Left lobe of liver (tissue), 1 donor: Measurements from ENCODE around the genes METTL14 and USP53.

GRCh38 chr4:118685114-118686097 lies at the start of gene METTL14:
Gene METTL14 (plus strand): TSS chr4:118685392.
- PRO-cap = bidirectional peak, plus-strand start at chr4:118685400, minus-strand start at chr4:118685285; unidirectional peak, minus-strand start at chr4:118685612

DNA sequence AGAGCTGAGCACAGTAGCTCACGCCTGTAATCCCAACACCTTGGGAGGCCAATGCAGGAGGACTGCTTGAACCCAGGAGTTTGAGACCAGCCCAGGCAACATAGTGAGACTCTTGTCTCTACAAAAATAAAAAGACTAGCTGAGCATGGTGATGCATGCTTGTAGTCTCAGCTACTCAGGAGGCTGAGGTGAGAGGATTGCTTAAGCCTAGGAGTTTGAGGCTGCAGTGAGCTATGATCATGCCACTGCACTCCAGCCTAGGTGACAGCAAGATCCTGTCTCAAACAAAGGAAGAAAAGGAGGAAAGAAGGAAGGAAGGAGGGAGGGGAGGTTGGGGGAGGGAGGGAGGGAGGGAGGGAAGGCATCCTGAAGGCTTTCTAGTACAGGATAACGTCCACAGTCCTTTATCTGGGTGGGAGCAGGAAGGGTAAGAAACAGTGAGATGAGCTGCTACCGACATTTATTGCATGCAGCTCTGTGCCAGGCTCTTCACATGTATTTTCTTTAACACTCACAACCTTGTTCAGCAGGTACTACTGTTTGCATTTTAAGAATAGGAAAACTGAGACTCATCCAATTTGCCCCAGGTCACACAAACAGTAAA lies 60.8 kb downstream of the METTL14 start:
- PRO-cap = no peak

DNA sequence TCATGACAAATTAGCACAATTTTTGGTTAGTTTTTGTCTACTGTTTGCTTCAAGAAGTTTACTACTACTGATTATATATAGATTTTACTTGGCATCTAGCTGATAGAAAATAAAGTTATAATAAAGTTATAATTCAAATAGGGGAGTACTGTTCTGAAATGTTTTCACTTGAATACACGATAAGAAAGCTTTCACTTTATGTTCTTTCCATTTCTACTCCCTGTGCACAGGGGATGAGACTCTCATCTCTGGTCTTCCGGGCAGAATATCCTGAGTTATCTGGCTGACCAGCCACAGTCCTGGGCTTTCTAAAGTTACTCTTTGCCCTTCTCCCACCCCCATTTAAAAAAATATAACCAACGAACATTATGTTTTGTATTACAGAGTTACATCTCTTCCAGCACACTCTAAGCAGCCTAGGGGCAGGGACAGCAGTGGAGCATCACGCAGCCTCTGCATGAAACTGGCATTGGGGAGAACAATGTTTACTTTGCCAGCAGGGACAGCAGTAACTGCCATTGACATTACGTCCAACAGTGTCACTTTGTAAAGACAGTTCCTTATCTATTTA lies 64.2 kb downstream of the METTL14 start:
- PRO-cap = no peak

GRCh38 chr4:118834830-118835553 lies 934 bp downstream of the SEC24D start:
- PRO-cap = bidirectional peak, plus-strand start at chr4:118835146, minus-strand start at chr4:118835070

DNA sequence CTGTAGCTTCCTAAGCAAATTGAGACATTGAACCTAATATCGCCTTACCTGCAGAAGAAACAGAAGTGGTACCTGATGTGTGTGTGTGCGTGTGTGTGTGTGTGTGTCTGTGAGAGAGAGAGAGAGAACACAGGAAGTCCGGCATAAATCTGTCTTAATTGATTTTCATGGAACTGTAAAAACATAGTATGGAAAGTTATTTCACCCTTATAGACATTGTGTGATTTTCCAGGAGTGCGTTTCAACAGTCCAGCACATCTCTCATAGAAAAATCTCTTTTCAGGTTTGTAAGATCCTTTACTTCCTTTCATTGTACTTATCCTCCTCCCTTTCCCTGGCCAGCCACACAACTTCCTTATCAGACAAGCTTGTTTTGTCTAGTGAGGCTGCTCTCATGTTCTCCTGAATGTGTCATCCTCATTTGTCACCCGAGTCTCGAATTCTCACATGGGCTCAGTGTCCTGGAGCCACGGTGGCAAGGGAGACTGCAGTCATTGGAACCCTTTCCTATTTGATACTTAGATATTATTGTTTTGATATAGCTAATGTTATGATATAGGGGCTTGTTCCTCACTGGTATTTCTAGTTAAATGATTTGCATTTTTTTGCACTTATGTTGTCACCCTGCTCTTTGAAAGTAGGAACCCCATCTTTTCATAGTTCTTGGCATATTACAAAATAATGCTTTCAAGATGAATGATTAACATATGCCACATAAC lies 16.9 kb downstream of the SYNPO2 start:
- PRO-cap = no peak

DNA sequence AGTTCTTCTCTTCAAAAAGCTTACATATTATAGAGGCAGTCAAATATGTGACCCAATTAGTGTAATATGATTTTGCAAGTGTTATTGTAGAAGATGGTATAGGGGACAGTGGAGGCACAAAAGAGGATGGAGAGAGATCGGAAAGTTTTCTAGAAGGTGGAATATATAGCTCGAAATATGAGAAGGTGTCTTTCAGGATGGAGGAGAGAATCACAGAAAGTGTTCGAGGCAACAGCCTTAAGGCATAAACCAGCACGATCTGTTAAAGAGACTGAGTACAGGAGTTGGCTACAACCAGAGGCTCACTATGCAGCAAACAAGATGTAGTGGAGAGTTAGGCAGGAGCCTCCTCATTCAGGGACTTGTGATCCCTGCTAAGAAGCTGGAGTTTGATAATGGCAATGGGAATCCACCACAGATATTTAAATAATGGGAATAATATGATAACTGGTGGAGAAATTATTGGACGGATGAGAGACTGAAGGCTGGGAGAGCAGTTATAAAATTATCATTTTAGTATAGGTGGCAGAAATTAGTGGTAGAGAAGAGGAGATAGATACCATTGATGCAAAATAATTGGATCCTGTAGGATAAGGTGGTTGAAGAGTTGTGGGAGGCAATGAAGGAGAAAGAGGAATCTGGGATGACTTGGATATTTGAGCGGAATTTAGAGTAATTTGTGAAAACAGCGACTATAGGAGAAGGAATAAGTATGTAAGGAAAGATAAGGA lies 31.0 kb downstream of the SYNPO2 start:
- PRO-cap = no peak

DNA sequence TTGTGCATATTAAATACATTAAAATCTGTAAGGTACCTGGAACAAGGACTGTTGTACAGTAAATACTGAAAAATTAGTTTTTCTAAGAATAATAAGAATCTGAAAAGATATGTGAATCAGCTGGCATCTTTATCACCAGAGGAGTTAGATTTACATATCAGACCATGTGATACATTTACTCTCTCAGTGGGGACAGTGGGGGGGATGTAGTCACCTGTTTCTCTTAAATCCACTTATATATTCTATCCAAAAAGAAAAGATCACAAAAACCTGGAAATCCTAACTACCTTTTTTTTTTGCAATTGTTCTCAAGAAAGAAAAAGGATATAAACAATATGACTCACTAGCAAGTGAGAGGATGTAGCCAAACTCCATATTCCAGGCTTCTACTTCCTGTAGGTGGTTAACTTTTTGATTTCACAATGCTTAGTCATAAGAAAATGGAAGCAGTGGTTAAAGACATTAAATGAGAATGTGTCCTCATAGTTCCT lies 22.6 kb upstream of the MYOZ2 start:
- PRO-cap = no peak

DNA sequence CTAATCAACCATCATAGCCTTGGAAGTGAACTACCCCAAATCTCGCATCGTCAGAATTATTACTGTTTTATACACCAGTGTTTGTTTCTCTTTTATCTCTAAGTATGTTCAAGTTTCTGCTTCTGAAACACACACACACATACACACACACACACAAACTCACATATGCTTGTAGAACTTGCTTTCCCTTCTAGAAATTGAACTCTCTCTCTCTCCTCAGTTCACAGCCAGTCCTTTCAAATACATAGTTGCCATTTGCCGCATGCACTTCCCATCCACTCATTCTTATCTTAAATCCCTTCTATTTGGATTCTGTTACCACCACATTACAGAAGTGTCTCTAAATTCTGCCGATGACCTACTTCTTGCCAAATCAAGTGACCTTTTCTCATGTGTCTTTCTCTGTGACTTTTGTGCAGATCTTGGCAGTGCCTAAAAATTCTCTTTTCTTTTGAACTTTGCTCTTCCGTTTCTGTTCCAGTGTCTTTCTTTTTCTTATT lies 7.5 kb upstream of the MYOZ2 start:
- PRO-cap = no peak

GRCh38 chr4:119137924-119138604 lies 2.4 kb downstream of the MYOZ2 start:
- PRO-cap = no peak

GRCh38 chr4:119166728-119167081 lies 31.1 kb downstream of the MYOZ2 start:
- PRO-cap = no peak

GRCh38 chr4:119211739-119212920 lies at the start of gene USP53:
Gene USP53 (plus strand): TSS chr4:119212713.
- PRO-cap = unidirectional peak, plus-strand start at chr4:119212048; bidirectional peak, plus-strand start at chr4:119212713, minus-strand start at chr4:119212474

GRCh38 chr4:119283046-119284207 lies 17.0 kb downstream of the C4orf3 start:
- PRO-cap = no peak

- PRO-cap = no peak
These were observed 103.5 kb downstream of the PDE5A start for GRCh38 chr4:119524980-119525722.

DNA sequence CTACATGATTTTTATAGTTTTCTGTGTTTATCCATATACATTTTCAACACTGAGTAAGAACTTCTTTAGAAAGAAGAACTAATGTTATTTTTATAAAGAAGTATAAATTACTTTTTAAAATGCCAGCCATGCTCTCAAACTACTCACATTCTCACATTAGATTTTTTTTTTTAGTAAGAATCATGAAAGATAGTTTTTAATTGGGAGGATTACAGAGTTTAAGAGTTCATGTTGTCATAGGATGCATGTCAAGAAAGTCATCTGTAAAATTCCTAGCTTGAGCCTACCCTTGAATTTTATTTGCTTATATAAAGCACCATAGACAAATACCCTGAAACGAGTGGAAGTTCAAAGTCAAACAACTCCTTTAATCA lies 17.7 kb upstream of the TNIP3 start:
- PRO-cap = no peak

GRCh38 chr4:121711407-121712200 lies 14.8 kb upstream of the ANXA5 start:
- PRO-cap = no peak

- PRO-cap = no peak
These were observed 16.3 kb upstream of the EXOSC9 start for GRCh38 chr4:121784712-121785337.

DNA sequence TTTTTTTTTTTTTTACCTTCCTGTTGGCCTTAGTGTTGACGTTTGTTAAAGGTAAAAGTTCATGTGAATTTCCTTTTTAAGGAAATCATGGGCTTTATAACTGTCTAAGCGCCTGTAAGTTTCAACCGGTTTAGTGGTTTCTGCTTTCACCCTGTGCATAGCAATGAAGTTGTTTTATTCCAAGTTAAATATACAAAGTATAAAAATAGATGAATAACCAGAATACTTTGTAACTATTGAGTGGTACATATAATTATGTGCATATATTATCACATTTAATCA lies 976 bp downstream of the BLTP1 start:
- PRO-cap = no peak

GRCh38 chr4:122843059-122843670 lies 16.5 kb downstream of the FGF2 start:
- PRO-cap = no peak

DNA sequence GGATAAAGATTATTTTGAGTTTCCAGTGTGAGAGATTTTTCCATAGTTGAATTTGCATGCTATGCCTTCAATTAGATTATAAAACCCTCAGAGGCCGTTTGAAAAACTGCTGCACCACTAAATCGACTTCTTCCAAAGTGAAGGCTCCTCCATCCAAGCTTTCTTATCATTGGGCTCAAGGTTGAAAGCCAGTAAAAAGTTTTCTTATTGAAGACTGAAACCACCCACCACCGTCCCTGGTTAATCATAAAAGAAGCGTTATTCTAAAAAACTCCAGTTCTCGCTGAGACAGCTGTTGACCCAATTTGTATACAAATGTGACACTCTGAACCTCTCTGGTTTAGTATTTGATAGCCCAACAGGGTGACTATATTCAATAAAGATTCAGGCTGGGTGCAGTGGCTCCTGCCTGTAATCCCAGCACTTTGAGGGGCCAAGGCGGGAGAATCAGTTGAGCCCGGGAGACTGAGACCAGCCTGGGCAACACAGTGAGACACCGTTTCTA lies 1.4 kb downstream of the NUDT6 start:
- PRO-cap = no peak

DNA sequence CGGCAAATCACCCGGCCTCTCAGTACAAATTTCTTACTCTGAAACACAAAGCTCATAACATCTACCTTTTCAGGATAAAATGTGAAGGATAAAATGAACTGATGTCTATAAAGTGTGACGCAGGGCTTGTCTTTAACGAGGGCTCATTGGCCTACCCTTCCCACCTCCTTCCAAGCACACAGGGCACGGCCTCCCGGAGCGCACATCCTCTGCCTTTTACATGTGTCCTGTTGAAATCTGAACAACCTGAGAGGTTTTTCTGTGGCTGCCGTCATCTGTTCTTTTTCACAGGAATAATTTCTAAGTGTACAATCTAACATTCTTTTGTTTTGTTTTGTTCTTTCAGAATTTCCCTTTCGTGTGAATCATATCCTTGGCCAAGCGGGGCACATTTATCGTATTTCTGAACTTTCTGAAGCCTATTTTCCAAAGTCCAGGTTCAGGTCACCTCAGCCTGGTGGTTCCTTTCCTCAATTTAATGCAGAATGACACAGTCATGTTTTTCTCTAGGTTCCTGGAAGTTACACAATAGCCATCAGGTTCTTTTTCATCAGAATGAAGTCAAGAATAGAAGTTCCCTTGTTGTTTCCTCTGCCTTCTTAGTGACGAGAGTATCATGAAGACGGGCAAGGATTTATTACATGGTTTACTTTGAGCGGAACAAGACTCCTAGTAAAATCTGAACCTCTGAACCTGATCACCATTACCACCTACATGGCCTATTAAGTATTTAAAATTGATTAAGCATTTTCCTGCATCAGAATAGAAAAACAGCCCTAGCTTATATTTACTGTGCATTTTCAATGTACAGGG lies 53.0 kb upstream of the SPRY1 start:
- PRO-cap = no peak